HTR-8/SVneo (cell line): ENCODE measurements around the genes AVPI1 and CRTAC1.

GRCh38 chr10:96917192-96917940 lies 85.3 kb downstream of the LCOR start:
- RRBS: no CpG with 5 or more reads among the region's 5 CpGs

GRCh38 chr10:96947043-96947376 lies 114.9 kb downstream of the LCOR start:
- RRBS: no CpG with 5 or more reads among the region's 5 CpGs

- RRBS: no CpG with 5 or more reads among the region's 12 CpGs
Measured at GRCh38 chr10:96980802-96981602, 148.9 kb downstream of the LCOR start.

DNA sequence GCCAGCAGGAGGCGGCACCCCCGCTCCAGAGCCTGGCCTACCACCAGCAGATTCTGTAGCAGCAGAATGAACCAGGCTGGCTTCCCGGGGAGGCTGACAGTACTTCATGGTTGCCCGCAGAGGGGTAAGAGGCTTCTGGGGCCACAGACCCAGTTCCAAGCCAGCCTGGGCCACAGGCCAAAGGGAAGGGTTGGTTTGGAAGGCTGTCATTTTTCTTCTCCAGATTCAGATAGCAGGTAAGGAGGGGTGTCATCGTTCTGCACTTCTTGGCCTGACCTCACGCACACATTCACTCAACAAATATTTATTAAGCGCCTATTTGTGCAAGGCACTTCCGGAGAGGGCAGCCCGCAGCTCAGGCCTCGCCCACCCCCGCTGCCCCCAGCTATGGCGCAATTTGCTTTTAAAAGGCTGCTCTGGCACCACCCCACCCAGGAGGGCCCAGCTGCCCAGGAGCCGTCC lies 168.5 kb downstream of the LCOR start:
- RRBS: no CpG with 5 or more reads among the region's 13 CpGs

- RRBS: 1% methylated on average over 8 of the region's 59 CpGs
Measured at GRCh38 chr10:97196141-97197035, 10.6 kb upstream of the SLIT1 start.

DNA sequence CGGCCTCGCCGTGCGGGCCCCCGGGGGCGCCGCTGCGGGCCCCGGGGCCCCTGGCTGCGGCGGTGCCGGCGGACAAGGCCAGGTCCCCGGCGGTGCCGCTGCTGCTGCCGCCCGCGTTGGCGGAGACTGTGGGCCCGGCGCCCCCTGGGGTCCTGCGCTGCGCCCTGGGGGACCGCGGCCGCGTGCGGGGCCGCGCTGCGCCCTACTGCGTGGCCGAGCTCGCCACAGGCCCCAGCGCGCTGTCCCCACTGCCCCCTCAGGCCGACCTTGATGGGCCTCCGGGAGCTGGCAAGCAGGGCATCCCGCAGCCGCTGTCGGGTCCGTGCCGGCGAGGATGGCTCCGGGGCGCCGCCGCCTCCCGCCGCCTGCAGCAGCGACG lies 550 bp downstream of the FRAT1 start:
- RRBS: 4% methylated on average over 18 of the region's 53 CpGs

GRCh38 chr10:97336803-97337707 lies 2.5 kb upstream of the FRAT2 start:
- RRBS: no CpG with 5 or more reads among the region's 9 CpGs

GRCh38 chr10:97407195-97407917 lies 6.2 kb upstream of the RRP12 start:
- RRBS: no CpG with 5 or more reads among the region's 11 CpGs

DNA sequence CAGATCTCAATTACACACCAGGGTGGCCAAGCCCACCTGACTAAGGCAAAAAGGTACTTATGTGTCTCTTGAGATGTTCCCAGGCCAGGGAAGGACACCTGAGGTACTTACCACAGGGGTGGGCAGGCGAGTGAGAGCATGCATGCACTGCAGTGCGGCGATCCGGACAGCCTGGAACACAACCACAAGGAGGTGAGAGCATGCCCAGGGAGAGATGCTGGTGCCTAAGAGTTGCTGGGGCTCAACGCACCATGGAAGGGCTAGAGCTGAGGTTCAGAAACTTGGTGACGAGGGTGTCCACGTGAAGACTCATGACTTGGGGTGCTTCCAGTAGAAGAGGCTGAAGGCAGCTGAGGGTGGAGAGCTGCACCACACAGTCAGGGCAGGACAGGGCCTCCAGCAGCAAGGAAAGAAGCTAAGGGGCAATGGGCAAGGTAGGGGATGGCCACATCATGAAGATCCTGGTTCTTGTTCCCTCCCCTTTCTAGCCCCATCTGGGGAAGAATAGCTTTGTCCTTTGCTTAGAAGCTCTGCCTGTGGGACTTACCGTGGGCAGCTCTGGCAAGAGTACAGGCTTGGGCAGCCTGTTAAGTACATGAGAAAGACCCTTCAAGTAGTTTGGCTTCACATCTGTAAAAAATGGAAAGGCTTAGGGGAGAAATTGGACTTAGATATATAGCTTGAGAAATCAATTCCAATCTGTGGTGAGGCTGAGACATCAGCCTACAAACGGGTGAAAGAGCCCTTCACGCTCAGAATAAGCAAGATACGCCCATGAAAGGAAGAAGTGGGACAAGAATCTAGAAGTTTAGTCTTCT lies 13.3 kb downstream of the ZDHHC16 start:
- RRBS: no CpG with 5 or more reads among the region's 11 CpGs

DNA sequence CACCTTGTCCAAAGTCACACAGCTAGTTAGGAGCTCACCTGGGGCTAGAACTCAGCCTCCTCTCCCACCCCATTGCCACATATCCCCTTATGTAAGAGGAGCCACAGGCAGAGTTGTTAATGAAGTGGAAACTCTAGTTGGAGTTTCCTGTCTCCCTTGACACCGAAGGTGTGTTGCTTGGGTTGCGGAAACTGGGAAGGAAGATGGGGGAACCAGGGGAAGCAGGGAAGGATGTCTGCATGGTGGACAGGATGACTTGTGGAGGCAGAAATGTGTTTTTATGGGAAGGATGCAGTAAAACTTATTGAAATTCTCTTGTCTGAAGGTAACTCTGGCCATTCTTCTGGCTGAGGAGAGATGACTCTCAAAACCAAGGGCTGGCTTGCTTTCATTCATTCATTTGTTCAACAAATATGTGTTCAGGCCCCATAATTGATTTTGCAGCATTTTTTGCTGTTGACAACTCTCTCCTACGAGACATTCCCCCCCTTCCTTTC lies 1.5 kb downstream of the UBTD1 start:
- RRBS: no CpG with 5 or more reads among the region's 3 CpGs

- RRBS: no CpG with 5 or more reads among the region's 6 CpGs
Measured at GRCh38 chr10:97682520-97683194, 4.4 kb downstream of the AVPI1 start.

DNA sequence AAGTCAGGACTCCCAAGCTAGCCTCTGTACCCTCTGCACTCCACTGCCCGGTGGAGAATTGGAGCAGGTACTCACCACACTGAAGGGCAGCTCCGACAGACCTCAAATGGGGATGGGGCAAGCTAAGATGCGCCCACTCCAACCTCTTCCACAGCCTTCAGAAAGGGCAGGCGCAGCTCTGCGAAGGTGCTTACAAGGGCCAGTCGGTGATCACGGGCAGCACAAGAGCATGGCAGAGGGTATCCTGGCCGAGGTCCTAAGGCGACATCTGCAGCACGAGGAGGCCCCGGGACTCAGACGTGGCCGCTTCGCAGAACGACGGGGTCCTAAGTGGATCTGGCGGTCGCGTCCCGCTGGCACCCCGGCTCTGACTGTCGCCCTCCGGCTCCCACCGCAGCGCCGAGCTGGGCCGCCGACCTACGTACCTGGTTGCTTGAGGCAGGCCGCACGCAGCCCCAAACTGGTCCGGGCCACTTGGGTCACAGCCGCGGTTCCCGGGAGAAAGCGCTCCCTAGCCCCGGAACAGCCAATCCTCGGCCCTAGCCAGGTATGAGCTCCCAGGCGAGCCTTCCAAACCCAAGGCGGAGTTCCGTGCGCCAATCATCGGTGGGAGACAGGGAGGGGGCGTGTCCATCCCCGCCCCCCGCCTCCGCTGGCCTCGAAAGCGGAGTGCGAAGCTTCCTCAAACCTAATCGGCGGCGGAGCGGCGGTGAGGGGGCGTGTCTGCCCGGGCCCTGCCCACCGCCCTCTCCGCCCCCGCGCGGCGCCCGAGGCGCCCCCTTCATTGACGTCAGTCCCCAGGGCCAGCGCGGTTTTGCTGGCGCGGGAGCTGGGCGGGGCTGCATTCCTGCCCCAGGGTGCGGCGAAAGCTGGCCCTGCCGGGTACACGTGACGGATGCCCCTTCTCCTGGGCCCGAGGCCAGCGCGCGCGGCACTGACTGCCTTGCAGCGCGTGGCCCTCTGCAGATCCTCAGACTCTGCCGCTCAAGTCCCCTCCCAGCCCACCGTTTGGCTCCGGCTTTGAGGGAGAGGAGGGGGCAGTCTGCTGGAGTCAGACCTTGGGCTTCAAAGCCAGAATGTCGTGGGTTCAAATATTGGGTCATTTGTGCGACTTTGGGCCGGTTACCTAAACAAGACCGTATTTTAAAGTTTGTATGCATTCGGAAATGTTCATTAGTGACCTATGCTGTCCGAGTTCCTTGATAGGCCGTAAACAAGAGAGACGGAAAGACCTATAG lies at the start of gene AVPI1:
Gene AVPI1, minus strand, starts transcription at position 551 of the 1,238 bp plus-strand sequence.
- RRBS: 3% methylated on average over 25 of the region's 94 CpGs

DNA sequence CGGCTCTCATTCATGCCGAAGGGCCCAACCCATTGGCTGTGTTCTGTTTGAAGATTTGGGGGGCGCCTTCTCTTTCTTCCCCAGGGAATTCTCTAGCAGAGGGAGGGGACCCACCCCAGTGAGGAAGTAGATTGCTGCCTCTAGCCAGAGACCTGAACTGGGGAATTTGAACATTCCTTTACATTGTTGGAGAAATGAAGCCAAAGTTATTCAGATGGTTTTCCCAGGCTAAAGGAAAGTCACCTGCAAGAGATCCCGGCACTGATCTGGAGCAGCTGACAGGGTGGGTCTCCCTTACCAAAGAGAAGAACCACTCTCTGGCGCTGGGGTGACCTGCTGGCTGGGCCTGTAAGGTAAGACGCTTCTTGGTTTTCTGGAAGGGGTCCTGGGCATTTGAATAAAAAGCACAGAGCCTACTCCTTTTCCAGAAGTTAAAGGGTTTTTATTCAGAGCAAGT lies 2.1 kb downstream of the MARVELD1 start:
- RRBS: no CpG with 5 or more reads among the region's 6 CpGs

DNA sequence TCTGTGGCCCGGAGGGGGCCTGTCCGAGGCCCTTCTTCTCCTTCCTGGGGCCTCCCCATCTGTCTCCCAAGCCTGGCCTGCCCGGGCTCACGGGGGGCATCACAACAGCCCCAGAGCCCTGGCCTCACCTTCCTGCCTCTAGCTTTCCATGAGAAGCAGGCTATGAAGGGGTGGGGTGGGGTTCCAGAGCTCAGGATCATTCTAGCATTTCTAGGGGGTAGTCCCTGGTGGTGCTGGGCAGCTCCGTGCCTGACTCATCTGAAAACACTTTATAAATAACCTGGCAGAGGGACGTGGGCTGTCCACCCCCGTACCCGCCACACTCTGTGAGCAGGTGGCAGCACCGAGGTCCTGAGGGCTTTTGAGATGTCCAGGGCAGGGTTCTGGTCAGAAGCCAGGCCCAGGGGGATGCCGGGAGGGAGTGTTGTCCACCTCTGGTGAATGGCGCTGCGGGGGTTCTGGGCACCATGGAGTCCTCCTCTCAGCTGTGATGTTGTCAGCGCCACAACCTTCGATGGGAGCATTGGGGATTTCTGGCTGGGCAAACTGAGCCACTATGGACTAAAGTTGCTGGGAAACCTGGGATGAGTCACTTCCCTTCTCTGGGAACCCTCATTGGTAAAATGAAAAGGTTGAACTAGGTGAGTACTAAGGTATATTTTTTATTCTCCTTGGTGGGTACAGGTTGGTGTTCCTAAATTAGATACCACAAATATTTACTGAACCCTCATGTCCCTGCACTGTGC lies 27.4 kb upstream of the GOLGA7B start:
- RRBS: 80% methylated on average over 3 of the region's 14 CpGs

GRCh38 chr10:97882301-97882644 lies 32.6 kb downstream of the GOLGA7B start:
- RRBS: no CpG with 5 or more reads among the region's 3 CpGs

- RRBS: 14% methylated on average over 39 of the region's 86 CpGs
Measured at GRCh38 chr10:98030382-98031017, at the start of gene CRTAC1. Gene CRTAC1, minus strand, starts transcription at chr10:98030621.

- RRBS: no CpG with 5 or more reads among the region's 5 CpGs
Measured at GRCh38 chr10:98163698-98164495, 29.4 kb downstream of the R3HCC1L start.

GRCh38 chr10:98253549-98253955 lies 14.4 kb downstream of the LOXL4 start:
- RRBS: no CpG with 5 or more reads among the region's 17 CpGs

DNA sequence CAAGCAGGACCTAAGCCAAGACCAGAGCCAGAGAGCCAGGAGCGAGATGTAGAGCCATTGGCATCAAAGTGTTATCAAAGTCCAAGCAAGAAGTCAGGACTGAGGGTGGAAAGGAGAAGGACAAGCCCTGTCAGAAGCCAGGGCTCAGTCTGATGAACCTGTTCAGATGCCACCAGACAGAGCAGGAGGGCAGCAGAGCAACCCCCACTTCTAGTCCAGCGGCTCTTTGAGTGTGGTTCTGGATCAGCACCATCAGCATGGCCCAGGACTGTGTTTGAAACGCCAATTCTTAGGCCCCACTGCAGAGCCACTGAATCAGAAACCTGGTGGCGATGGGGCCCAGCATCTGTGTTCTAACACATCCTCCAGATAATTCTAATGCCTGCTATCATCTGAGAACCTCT lies 6.9 kb upstream of the LOXL4 start:
- RRBS: no CpG with 5 or more reads among the region's 4 CpGs